Measurements from ENCODE around the genes TXNDC8 and KIAA1958.

DNA sequence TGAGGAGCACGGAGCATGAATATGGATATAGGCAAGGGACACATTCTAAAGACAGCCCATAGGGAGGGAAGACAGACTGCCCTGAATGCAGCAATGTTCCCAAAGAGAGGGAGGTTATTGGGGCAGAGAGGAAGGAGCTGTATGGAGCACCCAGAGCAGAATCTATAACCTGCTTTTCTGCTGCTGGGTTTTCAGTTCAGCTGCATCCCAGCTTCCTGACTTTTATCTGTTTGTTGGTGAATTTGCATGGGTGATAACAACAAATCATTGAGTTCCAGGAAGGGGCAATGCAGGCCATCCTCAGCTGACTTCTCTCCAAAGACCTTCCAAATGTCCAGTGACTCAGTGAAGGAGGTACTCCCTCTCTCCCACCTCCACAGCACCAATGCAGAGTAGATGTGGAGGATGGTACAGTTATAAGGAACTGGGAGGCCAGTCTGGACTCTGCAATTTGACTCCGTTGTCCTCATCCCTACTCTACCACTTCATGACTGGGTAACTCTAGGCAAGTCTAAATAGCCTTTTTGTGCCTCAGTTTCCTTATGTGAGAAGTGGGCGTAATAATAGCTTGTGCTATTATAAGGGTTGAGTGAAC lies 1.6 kb upstream of the TXN start:
- PRO-cap, 2 experiments, result no peak in any of the 2 experiments

DNA sequence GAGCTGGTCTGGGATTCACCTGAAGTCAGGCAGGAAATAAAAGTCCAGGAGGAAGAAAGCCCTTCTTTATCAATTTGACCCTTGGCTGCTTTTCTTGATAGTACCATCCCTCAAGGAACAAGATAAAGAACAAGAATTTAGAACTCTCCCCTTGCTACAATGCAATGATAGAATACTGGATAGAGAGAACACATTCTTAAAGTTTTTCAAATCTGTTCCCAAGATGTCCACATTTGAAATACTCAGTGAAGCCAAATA lies 228 bp downstream of the TXNDC8 start:
- PRO-cap, 2 experiments, result no peak in any of the 2 experiments

GRCh38 chr9:110337764-110338187 lies at the start of gene TXNDC8:
Gene TXNDC8 (minus strand): TSS chr9:110337863.
- PRO-cap, 2 experiments, result no peak in any of the 2 experiments

- PRO-cap, 2 experiments, result no peak in any of the 2 experiments
Measured at GRCh38 chr9:110443444-110443960, 105.8 kb upstream of the TXNDC8 start.

- PRO-cap, 2 experiments, result no peak in any of the 2 experiments
Measured at GRCh38 chr9:110650214-110650754, 18.3 kb upstream of the MUSK start.

GRCh38 chr9:110897386-110897901 lies 140.8 kb downstream of the LPAR1 start:
- PRO-cap, 2 experiments, result no peak in any of the 2 experiments

DNA sequence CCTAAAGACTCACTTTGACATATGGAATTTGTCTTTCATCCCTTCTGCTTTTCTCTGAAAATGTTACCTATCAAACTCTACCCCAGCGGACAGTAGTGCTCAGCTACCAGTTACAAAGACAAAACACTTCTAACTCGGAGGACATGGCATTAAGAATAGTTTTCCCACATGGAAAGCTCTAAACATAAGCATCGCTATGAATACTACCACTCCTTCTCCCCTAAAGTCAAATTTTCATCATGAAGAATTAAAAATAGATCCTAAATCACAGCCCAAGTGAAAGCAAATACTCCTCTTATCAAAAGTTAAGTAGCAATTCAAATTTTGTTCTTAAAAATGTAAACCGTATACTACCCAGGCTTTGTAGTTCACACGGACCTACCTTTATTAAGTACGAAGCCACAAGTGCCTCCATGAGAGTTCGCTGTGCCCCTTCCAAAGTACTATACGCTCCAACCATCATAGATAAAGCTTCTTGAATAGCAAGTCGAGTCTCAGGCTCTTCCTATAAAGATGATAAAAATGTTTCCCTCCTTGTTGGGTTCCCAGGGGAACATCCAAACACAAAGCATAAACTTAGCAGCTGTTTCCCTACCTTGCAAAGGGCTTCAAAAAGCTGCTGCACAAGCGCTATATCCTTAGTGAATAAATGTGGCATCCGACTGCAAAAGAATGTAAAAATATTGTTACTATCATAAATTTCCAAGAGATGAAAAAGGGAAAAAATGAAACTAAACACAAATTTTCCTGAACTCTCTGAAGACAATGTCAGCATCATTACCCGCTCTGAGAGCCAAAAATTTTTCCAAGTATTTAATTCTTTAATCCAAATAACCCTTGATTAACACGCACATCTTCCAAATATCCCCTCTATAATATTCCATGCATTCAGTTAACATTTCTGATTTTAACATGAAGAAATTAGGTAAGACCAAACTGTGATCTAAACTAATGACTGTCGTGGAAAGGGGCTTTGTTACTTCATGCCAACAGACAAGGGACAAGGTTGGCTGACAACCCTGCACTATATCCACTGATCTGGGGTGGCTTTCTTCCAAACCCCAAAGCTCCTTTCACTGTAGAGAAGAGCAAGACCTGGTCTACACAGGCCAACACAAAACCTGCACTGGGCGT lies 62.3 kb downstream of the ECPAS start:
- PRO-cap, 2 experiments, result no peak in any of the 2 experiments

DNA sequence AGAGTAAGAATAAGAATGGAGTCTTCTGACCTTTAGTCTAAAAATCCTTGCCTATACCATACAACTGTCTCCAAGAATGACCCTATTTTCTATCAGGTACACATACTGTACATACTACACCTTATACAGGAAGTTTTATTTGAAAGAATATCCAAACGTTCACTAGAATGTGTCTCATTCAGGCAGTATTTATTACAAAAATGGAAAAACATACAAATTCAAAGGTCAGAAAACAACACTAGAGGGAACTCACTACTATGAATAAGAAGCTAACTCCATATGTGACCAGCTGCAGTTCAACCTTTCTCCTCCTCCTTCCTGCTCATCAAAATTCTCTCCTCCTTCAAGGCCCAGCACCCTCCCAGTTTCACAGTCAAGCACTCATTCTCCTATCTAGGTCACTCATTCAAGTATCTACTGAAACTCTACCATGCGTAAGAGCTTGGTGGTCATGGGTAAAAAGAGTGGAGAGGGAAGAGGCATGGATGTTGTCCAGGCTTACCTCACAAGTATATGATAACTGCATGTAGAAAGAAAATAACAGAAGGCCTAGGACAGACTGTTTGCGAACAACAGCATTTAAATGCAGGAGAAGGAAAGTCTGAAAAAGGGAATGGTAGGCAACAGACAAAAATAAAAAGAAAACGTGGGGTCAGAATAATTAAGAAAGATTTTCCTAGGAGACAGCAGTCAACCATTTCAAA lies 27.7 kb downstream of the ECPAS start:
- PRO-cap, 2 experiments, result no peak in any of the 2 experiments

DNA sequence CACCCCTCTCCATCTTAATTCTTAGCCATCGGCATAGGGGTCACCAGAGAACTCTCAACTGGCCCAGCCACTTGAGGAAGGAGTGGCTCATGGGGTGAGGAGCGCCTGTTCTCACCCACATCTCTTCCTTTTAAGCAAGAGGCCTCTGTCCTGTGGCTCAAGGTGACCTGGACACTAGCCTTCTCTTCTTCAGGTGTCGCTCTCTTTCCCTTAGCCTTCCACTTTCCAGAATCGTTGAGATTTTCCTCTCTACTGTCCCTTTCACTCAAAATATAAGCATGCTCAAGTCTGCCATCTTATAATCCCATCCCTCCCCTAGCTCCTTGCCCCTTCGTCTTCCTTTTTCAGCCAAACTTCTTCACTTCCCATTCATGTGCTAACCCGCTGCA lies 13.2 kb downstream of the PTGR1 start:
- PRO-cap, 2 experiments, result no peak in any of the 2 experiments

DNA sequence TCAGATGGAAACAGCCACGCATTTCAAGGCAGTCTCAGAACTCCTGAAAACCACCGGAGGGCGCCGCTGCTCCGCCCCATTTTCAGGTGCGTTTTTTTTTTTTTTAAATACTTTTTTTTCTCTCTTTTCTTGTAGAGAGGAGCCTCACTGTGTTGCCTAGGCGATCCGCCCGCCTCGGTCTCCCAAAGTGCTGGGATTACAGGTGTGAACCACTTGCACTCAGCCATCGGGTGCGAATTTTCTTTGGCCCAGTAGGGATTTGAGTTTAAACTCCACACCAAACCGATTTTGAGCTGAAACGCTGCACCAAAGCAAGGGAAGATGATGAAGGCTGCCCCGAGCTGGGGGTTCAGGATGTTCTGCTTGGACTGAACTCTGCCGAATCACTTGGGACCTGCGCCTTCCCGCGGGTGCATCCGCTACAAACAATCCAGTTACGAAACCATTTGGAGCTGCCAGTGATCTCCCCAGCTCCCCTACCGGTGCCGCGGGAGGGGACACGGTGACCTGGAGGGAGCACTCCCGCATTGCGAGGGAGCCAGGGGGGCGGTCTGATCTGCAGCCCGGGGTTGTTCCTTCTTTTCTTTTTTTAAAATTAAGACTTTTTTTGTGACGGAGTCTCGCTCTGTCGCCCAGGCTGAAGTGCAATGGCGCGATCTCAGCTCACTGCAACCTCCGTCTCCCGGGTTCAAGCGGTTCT lies 1.4 kb downstream of the PTGR1 start:
- PRO-cap, 2 experiments, result peak in 1 of 2 experiments; most common plus-strand start position 147 of the sequence (in 1); most common minus-strand start position 377 of the sequence (in 1)

DNA sequence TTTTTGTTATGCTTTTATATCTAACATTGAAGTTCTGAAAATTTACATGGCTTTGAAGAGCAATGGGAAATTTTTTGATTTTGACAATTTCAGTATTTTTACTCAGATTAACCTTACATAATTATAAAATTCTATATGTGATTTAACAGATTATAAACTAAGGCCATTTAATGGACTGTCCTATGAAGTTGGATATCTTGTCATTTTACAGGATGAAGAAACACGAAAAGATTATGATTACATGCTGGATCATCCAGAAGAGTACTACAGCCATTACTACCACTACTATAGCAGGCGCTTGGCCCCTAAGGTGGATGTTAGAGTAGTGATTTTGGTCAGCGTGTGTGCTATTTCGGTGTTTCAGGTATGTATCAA lies 14.5 kb upstream of the GNG10 start:
- PRO-cap, 2 experiments, result no peak in any of the 2 experiments

DNA sequence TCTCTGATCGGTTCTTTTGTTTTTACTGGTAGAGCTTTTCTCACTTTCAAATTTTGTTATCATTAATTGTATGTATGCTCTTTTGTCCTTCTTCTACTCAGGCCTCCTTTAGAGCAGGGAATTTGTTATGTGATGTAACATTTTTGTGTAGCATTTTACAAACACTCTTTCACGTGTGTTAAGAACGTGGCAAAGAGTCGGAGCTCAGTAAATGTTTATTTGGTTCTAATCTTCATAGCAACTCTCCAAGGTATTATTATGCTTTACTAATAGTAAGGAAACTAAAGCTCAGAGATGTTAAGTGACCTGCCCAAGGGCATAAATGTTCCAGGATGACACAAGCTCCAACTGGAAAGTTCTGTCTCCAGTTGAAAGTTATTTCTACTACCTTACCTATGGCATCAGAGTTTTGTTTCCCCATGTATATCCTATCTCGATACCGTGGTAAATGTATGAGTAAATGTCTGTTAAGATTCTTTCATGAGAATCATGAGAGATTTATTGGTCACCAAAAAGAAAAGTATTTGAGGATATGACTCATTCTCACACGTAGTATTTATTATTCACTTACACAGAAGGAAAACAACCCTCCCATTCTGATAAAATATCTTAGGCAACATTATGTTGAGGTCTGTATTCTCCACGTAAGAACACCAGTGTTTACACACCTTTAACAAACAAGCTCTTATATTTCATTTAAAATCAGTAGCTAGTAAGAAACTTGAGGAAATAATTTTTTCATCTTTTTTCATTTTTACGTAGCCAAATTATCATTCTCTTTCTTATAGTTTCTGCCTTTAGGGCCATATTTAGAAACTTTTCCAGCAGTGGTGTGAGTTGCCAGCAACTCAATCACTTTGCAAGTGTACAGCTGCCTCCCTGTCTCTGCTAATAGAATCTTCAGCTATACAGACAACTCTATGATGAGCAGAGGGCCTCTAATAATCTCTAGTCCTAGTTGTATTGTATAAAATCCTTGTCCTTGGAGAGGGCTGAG lies 11.1 kb upstream of the SHOC1 start:
- PRO-cap, 2 experiments, result no peak in any of the 2 experiments

GRCh38 chr9:111933361-111934459 lies 37.1 kb downstream of the UGCG start:
- PRO-cap, 2 experiments, result no peak in any of the 2 experiments

DNA sequence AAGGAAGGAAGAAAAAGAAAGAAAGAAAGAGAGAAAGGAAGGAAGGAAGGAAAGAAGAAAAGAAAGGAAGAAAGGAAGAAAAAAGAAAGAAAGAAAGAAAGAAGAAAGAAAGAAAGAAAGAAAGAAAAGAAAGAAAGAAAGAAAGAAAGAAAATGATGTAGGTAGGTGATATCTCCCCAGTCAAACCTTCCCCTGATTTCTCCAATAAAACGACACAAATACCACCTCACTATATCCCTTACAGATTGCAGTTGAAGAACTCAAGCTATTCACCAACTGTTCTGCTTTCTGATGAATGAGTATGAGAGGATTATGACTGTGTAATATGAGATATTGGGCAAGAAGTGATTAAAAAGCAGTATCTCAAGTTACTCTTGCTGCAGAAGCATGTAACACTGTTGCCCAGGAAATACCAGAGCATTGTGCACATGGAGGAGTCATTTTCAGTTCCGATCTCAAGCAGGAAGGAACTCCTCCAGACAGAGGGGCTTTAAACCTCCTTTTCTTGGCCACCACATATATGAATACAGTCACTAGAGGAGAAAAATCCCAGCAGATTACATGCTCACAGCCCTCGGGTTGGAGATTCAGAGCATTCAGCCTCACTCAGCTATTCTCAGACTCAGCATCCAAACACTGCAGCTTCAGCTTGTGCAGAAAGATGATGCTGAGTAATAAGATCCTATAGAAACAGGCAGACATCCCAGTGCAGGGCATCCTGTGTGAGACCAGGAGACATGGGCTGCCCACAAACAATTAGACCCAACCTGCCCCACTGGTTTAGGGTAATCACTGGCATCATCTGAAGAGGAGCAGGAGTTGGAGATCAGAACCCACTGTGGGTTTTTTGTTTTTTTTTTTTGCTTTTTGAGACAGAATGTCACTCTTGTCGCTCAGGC lies 61.5 kb downstream of the UGCG start:
- PRO-cap, 2 experiments, result no peak in any of the 2 experiments

DNA sequence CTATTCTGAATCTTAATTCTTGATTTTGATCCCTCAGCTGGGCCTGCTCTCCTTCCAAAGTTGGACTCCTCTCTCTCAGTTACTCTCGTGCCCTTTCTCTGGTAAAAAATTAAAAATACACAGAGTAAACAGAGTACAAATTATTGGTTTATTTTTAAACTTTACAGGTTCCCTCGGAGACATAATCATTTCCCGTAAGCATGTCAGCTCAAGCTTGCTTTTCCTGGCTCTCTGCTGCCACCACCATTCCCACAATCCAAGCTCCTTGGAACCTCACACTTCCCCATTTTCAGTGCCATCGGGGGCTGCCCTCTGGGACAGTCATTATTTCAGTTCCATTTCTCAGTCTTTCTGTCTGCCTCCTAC lies 125.5 kb downstream of the UGCG start:
- PRO-cap, 2 experiments, result no peak in any of the 2 experiments

GRCh38 chr9:112028435-112028886 lies 131.8 kb downstream of the UGCG start:
- PRO-cap, 2 experiments, result no peak in any of the 2 experiments

DNA sequence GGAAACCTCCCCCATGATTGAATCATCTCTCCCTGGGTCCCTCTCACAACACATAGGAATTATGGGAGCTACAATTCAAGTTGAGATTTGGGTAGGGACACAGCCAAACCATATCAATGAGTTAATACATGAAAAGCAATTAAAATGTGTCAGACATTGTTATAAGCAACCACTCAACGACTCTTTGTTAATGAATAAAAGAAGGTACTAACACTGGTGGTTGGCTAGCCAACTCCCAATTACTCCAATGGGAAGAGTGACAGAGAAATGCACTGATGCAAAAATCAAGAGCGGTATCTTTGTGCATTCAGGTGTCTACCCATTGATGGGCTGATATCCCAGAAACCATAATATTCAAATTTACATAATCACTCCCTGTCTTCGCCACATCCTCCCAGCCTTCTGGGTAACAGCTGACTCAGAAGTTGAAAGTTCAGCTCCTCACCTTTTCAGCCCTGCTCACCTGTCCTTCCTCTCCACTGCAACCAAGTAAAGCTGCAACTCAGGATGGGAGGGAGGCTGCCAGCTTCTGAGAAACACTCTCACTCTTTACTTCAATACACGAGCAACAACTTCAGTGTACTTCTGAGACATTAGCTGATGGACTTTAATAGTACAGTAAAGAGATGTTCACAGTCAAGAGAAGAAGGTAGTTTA lies 7.0 kb downstream of the SUSD1 start:
- PRO-cap, 2 experiments, result no peak in any of the 2 experiments

- PRO-cap, 2 experiments, result no peak in any of the 2 experiments
Measured at GRCh38 chr9:112286207-112286922, 47.1 kb downstream of the PTBP3 start.

GRCh38 chr9:112332799-112333214 lies 612 bp downstream of the PTBP3 start:
- PRO-cap, 2 experiments, result peak in 2 of 2 experiments; most common plus-strand start chr9:112333111 (in 2); most common minus-strand start chr9:112332989 (in 2)

GRCh38 chr9:112486247-112487334 lies at the start of gene KIAA1958:
Gene KIAA1958 (plus strand): TSS chr9:112486827.
- PRO-cap, 2 experiments, result peak in 2 of 2 experiments; most common plus-strand start chr9:112486879 (in 2); most common minus-strand start chr9:112486679 (in 1)

Data from Metastatic Liver Carcinoma in the Adrenal Gland (tissue), 2 donors.